Camera-type eye (tissue), 1 donor: ENCODE measurements around a stretch of chr14.

DNA sequence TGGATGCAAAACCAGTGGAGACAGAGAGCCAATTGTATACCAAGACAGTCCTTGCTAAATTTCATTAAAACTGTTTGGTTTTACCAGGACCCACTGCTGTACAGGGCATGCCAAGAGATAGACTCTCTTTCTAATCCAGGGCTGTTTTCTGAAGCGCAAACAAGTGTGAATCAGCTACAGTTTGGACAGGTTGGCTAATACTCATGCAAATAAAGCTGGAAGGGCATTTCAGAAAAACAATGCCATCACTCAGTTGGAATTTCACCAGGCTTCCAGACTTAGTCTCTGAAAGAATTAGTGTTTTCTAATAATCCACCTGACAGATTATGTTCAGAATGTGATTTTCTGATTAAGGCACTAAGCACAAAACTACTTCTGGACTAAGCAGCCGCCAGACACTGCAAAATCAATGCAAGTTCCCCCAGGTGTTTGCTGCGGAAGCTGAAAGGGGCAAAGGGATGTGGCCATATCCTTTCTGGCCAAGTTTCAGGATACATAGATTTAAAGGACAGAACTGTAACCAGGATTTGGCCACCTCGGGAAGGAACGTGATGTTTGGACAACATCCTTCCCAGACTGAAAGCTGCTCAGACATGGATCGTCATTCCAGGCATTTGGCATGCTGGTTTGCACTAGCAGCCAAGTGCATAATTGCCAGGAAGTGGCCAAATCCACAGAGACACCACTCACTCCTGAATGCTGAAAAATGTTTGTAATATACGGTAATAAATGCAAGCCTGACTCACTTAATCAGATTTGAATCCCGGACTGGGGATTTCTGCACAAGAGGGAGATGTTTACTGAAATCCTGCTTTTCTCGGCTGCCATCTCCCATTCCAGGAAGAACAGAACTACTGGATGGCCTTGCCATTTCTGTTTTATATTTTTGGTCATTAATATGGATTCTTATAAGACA lies 32.0 kb upstream of the CDKN3 start:
- RAMPAGE, long total RNA = no peak

DNA sequence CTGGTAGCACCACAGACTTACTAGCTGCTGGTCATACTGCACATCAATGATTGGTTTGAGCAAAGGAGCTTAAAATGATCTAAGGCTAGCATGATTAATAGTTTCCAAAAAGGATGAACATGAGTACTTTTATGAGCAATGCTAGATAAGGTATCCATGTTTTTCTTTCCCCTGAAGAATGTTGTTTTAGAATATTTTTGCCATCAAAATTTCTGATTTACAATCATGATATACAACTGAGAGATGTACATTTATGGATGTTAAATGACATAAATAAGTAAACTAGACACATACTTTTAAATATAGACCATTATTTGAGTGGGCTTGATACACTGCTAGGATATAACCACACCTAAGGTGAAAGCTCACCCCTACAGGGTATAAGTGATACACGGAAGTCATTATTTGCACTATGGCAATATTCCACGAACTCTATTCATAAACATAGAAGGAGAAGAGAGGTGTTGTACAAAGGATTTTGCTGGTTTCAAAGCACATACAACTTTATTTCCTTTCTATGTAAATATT lies 17.0 kb downstream of the CNIH1 start:
- RAMPAGE, long total RNA = no peak

DNA sequence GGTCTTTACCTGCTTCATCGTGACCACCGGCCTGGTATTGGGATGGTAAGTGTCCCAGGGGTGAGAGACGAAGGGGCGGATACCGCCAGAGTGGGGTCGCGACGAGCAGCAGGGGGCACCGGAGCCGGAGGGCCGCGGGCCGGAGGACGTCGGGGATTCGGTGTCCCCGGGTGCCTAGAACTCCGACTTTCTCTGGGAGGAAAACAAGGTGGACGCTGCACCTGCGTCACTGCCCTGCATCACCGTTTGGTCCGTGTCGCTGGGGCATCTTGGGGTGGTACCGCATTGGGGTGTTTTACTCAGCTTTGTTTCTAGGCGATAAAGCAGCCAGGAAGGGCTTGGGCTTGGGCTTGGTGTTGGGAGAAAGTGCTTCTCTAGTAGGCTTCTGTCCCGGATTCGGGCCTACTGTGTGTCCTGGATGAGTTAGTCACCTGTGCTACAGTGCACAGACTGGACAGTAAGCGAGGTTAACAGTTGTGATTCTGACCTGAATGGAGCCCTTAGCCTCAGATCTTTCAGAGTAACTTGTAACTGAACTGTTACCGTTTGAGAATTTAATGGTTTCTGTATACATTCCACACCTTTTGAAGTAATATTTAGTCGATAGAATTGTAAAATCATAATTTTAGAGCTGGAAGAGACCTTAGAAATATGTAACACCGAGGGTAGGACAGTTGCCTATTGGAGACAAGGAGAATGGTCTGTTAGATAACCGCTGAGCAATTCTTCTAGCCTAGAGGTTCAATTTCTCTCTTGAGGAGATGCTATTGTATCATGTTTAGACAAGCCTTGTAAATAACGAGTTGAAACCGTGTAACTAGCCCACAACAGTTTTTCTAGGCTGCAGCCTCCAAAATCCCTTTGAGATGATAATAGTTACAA lies 554 bp downstream of the CGRRF1 start:
- RAMPAGE, long total RNA = no peak

DNA sequence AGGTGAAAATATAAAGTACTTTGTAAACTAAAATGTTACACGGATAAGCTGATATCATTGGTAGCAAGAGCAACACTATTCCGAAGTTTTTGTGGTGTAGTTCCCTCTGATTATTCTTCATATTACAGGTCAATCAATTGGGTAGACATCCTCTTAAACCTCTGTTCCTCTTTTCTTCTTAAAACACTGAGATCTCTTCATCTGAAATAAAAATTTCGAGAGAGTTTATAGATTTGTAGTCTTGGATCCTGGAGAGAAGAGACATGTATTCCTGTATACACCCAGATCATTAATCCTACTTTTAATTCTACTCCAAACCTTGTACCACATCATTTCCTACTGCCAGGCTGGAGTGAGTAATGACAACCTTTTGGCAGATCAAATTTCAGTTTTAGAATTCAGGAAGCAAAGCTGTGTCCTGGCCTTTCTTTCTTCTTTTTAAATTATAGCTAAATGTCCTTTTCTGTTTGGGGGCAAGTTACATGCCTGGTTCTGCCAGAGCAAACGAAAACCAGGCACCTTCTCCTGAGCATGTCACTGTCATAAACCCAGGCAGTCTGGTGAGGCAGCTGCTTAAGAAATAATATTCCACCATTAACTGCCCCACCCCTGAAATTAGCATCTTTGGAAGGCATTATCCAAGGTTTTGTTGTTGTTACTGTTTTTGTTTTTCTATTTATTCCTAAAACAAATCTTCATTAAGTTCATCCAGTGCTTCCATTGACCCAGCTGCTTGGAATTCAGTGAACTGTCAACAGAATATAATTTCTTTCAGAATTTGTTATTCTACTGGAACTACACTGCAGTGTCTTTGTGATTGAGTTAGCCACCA lies 33.0 kb downstream of the SAMD4A start:
- RAMPAGE, long total RNA = no peak

DNA sequence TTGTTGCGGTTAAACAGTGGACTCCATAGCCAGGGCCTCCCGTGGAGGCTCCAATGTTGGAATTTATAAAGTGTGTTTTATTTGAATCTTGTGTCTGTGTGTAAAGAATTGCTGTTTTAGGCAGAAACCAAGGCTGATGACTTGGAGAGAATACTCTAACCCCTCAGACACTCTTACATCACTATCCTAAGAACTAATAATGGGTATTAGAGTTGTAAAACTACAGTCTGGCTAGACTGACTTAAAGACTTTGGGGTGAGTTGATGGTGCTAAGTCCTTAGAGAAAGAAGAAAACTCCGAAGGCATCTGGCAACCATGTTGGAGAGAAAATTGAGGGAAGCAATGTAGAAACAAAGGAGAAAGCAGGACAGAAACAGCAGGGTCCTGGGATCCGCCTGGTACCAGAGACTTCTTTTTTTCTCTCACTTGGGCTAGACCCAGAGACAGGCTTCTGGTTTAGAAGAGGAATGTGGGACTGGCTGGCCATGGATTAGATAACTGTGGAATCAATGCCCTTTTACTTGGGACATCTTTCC lies 34.8 kb downstream of the SAMD4A start:
- RAMPAGE, long total RNA = no peak

DNA sequence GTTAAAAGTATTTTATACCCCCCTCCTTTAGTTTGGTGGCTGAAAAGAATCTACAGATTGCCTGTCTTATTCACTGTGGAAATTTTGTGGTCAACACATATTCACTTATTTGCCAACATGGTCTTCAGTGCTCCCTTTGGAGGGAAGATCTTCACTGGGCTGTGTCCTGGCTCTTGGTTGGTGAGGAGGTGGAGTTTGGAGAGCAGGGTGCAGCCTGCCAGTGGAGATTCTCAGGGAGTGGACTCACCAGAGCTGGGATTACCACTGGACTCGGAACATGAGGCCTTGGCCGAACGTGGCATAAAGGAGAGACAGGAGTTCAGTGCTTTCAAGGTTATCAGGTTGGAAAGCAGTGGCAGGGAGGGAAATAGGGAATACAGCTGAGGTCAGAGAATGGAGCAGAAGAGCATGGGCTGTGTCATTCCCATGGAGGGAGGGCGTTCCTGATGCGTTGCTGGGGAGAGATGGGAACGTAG lies 39.9 kb downstream of the SAMD4A start:
- RAMPAGE, long total RNA = no peak

DNA sequence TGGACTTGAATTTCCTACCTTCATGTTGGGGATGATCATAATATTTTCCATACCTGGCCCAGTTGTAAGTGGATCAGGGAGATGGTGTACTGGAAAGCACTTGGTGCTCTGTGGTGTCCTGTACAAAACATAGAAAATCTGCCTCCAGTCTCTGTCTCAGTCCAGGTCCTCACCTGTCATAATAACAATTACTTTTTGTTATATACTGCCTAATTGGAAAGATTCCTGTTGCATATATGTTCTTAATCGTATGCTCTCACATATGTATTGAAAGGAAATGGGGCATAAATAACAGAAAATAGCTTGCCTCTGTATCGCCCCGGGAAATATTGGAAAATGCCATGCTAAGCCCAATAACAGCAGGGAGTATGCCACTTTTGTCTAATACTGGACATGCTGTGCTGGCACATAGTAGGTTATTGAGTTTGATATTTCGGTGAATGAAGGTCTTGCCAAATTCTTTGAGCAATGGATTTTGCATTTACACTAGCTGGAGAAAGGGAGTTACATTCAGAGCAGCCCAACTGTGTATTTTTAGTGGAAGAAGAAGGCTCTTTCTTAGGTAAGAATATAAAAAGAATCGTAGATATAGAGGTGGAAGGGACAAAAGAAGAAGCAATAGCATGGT lies 41.4 kb downstream of the SAMD4A start:
- RAMPAGE, long total RNA = no peak

DNA sequence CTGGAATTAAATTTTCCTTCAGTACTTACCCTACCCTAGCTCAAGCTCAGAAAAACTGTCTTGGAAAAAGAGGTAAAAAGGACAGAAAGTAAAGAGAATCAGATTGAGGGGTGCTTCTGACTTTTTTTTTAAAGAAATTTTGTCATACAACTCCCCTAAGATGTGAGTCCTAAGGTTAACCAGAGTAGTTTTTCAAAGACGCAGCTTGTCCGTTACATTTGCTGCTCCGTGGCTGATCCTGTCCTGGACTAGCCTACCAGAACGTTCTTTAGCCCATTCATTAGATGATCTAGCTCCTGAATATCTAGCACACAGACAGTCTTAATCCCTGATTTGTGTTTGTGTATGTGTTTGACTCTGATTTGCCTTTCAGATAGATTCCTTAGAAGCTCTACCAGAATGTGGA lies 60.2 kb downstream of the SAMD4A start:
- RAMPAGE, long total RNA = no peak

DNA sequence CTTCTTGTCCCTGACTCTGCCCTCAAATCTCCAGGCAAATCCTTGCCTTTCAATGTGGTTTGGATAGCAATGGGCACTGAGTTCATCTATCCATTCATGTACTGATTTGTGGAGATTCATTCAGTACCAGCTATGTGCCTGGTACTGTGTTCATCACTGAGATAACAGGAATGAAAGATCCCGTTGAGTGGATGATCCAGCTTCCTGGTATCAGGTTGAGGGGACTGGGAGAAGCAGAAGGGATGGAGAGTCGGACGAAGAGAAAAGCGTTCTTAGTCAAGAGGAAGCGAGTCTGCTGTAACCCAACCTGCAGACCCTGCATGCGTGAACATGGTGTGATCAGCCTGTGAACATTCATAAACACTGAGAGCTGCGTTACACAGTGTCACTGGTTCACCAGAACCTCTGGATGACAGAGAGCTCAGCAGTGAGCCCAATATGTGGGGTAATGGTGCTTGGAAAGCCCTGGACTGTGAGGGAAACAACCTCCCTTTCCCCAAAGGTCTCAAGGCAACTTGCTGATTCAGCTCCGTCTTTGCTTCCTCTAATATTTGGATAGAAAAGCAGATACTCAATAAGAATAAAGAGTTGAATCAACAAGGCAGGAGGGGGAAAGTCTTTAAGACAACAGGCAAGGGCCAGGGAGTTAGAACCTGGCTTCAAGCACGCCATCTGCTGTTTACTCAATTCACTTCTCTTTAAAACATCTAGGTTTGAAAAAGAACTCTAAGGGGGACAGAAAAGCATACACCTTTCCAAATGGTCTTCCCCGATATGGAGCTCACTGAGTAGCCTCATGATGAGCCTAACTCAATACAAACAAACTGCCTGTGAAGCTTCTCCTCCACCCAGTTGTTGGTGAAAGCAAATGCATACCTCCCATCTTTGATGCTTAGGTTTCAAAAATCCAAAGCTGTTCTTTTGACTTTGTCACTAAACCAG lies 75.8 kb downstream of the SAMD4A start:
- RAMPAGE, long total RNA = no peak

- RAMPAGE, long total RNA = no peak
Observed at GRCh38 chr14:54660044-54660578, 93.2 kb downstream of the SAMD4A start.

DNA sequence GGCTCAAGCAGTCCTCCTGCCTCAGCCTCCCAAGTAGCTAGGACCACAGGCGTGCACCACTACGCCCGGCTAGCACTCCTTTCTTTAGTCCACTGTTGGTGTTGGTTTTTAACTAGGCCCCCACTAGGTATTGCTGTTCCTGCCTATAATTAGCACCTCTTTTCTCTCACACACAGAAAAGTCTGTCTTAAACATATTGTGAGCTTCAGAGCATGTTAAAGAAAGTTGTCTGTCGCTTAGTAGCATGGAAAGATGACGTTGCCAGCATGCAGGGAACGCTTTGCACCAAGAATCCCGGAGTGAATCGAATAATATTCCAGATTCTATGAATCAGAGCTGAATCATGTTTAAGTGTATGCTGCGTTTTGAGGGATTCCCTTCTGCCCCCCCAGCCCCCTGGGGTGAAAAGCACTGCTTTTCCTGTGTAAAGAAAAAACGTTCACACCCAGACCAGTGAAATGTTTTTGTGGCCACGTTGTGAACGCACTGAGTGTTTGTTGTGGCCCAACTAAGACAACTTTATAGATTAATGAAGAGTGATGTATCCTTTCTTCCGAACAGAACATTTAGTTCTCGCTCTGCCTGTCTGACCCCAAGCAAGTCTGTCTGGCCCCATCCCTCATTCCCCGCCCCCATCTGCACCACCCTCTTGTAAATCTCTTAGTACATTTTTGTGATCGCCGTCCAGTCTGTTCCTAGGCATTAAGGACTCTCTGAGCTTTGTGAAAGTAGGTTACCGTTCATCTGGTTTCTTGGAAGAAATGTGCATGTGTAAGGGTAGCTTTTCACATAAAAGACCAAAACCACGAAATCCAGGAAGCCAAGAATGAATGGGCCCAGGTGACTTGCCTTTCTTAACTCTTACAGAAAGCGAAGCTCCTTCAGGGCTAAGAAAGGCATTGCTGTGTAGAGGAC lies 102.9 kb downstream of the SAMD4A start:
- RAMPAGE, long total RNA = no peak

GRCh38 chr14:54685922-54687089 lies 119.4 kb downstream of the SAMD4A start:
- RAMPAGE, long total RNA = no peak

DNA sequence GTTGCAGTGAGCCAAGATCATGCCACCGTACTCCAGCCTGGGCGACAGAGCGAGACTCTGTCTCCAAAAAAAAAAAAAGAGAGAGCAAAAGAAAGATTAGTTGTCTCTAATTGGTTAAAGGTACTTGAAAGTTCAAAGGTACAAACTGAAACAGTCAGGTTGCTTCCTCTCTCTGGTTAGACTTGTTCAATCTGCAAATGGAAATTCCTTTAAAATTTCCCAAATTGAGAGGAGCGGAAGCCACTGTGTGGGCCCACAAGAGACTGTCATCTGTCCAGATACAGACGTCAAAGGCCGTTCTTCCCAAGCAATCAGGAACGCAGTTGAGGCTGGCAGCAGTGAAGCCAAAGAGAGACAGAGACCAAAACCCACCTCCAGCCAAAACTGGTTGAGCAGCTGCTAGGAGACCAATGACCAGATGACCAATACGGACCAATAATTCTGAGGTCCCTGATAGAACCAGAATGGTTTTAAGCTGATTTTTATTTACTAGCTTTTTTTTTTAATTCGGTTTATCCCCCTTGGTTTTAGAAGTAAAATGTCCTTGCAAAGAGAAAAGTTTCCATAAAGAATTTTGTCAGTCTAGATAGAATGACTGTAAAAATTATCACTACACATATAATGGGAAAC lies 63.5 kb downstream of the GCH1 start:
- RAMPAGE, long total RNA = no peak

GRCh38 chr14:54901382-54901992 lies 1.1 kb downstream of the GCH1 start:
- RAMPAGE, long total RNA = no peak

DNA sequence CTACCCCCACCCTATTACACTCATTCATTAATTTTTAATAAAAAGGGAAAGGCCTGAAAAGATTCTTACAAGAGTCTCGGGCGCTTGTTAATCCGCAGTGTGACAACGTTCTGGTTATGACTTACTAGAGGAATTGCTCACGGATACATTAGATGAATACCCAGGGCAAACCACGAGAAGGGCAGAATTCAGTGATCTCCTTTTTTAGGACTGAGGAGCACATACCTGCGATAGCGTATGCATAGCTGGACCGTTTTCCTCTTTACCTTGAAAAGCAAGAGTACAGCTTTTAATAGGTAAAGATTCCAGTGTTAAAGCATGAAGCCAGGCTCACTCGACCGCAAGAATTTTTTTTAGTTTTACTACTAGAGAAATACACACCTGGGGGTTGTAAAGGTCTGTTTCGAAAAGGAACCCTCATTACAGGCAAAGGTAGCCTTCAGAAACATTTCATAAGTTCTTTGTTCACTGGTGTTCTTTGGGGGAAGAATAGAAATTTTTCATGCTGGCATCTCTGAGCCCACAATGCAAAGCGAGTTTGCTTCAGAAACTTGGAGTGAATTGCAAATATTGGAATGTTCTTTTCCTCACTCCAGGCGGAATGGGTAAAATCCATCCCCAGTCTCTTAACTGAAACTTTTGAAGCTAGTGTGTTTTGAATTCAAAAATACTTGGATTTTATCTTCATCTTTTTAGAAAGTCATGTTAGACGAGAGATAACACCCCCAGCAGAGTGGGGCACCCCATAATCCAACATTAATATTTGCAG lies 986 bp downstream of the MAPK1IP1L start:
- RAMPAGE, long total RNA = no peak

DNA sequence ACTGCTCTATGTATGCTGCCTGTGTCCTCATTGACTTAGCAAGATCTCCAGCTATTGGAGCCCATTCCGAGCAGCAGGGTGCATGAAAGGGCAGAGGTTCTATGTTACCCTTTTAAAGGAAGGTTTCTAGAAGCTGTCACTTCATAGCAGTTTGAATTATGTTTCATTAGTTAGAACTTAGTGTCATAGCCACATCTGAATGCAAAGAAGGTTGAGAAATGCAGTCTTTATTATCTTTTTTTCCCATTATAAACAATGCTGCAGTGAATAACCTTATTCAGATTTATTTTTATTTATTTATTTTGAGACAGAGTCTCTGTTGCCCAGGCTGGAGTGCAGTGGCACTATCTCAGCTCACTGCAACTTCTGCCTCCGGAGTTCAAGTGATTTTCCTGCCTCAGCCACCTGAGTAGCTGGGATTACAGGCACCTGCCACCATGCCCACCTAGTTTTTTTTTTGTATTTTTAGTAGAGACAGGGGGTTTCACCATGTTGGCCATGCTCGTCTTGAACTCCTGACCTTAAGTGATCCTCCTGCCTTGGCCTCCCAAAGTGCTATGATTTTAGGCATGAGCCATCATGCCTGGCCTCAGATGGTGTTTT lies 19.4 kb downstream of the FBXO34 start:
- RAMPAGE, long total RNA = no peak

- RAMPAGE, long total RNA = no peak
Observed at GRCh38 chr14:55297768-55298903, 26.9 kb downstream of the FBXO34 start.

DNA sequence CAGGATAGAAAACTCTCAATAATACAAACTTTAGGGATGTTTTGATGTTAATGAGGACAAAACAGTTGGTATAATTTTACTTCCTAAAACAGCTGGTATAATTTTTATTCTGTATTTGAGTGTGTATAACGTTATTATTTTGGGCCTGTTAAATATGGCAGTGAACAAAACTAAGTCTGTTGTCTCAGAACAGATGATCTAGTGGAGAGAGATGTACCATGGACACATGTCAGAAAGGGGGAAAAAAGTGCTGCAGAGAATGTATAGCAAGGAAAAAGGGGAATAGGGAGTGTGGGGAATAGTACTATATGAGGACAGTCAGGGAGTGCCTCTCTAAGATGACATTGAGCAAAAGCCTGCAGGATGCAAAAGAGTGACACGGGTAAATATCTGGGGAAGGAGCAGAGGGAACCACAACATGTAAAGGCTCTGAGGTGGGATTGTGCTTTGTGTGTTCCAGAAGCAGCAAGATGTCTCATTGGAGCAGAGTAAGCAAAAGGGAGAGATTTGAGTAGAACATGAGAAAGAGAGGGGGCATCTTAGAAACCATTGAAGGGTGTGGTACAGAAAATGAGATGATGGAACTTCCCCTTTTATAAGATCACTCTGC lies 55.7 kb downstream of the FBXO34 start:
- RAMPAGE, long total RNA = no peak

DNA sequence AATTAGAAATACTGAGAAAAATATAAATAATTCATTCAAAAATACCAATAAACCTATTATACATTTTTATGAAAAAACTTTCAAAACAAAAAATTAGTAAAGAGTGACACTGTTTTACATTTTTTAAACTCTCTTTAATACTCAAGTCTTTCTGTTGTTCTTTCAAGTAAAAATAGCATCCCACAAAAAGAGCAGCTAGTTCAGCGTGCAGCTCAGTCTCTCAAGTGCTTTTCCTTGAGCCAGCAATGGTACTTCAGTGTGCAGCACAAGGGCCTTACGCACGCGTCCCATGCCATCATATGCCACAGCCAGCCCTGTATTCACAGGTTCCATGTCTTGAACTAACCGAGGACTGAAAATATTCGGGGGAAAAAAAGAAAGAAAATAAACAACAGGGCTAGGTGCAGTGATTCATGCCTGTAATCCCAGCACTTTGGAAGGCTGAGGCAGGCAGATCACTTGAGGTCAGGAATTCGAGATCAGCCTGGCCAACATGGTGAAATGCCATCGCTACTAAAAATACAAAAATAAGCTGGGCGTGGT lies 28.7 kb downstream of the ATG14 start:
- RAMPAGE, long total RNA = no peak

DNA sequence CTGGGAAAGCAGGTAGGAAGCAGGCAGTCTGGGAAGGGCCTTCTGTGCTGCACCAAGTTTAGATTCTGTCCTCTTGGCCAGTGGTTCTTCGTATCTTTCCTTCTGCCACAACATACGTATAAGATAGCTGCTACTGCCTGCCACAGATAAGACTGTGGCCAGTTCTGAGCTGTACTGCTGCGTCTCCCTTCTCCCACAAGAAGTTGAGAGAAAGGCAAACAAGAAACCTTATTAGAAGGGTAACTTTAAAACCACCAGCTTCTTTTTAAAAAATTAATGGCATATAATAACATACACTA lies 27.8 kb downstream of the ATG14 start:
- RAMPAGE, long total RNA = no peak